GM23338 (cell line): ENCODE measurements around a stretch of chr7.

DNA sequence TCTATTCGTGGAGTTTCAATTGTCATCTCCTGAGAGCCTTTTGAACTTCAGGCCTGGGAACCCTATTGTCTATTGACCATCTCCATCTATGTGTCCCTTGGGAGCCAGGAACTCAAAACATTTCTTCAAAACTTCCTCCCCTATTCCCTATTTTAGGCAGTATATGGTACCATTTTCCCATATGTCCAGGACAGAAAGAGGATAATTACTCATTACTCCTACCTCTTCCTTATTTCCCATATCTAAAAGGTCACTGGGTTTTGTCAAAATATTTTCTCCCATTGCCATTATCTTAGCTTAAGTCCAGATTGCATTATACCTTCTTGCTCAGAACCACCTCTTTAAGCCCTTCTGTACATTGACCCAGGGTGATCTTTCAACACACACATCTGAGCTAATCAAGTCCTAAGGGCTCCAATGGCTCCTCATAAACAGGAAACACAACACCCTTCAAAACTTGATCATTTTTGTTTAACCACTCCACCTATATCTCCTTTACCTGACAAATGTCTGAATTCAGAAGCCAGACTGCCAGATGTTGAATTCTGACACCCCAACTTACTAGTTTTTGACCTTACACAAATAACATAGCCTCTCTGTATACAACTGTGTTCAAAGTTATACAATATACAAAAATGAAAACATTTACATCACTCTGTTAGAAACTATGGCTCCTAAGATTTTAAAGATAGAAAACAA is 16.3 kb upstream of the LRRD1 start:
- PRO-cap, result no peak
- RAMPAGE, long total RNA, result no peak

DNA sequence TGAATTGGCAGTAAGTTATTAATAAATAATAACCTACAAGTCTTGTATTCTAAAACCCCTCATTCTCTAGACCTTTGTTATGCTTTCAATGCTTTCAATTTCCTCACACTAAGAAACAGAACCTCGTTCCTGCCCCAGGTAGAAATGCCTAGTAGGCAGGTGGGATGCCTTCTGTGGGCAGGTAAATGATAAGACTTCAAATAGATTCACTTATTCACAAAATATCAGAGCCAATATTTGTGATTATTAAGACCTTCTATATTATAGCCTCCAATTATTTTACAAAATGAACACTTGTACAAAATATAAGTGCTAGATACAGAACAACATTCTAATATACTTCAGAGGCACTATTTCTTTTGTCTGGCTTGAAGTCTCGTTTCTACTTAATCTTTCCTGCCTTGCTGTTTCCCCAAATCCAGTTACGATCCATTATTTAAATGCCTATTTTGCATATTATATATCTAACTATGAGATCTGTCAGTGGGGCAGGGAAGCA is 7.4 kb downstream of the KRIT1 start:
- PRO-cap, result no peak
- RAMPAGE, long total RNA, result no peak

GRCh38 chr7:92244674-92245174 is 990 bp downstream of the KRIT1 start:
- PRO-cap, result no peak
- RAMPAGE, long total RNA, result no peak

DNA sequence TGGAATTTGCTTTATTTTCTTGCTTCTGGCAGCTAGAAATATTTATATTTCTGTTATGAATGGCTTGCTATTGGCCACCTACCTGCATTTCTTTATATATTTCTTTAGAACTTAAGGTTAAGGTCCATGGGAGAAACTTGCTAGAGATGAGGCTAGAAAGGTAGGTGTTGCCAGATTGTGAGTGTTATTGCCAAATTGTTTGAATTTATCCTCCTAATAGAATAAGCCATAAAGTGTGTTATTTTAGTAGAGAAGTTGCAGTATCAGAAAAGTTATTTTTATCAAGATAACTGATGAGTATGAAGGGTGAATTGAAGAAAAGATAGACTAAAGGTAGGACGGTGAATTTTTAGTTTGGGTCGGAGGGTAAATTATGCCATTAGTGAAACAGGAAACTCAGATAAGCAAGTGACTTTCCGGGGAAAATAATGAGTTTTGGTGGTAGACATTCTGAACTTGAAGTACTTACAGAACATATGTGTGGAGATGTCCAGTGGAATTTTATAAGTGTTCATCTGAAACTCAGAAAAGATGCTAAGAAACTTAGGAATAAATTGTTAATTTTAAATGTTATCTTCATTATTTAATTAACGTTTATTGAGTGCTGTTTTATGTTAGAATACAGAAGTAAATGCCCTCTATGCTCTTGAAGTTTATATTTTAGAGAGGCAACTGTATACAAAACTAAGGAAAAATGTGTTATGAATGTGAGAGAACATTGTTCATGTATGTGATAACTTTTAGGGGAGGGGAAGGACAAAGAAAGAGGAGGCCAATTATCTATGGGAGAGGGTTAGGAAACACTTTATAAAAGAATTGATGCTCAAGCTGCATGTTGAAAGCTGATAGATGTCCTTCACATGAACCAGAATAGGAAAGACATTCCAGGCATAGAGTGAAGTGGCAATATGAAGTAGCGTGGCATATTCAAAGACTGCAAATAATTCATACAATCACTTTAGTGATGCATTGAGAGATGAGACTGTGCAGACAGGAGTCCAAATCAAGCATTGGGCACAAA is 82.5 kb upstream of the GATAD1 start:
- PRO-cap, result no peak
- RAMPAGE, long total RNA, result no peak

DNA sequence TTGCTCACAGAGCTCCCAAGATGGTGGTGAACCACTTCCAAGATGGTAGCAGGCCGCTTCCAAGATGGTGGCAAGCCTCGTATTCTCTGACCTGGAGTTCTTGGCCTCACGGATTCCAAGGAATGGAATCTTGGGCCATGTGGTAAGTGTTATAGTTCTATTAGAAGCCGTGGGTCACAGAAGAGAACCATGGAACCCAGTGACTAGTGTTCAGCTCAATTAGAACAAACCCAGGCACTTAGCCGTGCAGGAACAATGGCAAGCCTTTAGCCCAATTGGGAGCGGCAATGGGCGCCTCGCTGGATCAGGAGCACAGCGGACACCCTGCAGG is 352 bp downstream of the ERVW-1 start:
- PRO-cap, result no peak
- RAMPAGE, long total RNA, result no peak

- PRO-cap, result no peak
- RAMPAGE, long total RNA, result no peak
Measured at GRCh38 chr7:92485850-92486377, 8.2 kb upstream of the ERVW-1 start.

GRCh38 chr7:92627975-92628274 is 37.7 kb upstream of the FAM133B start:
- PRO-cap, result no peak
- RAMPAGE, long total RNA, result no peak

- PRO-cap, result unidirectional peak, plus-strand start at chr7:92635331
- RAMPAGE, long total RNA, result no peak
Measured at GRCh38 chr7:92634651-92635587, 44.7 kb upstream of the FAM133B start.

DNA sequence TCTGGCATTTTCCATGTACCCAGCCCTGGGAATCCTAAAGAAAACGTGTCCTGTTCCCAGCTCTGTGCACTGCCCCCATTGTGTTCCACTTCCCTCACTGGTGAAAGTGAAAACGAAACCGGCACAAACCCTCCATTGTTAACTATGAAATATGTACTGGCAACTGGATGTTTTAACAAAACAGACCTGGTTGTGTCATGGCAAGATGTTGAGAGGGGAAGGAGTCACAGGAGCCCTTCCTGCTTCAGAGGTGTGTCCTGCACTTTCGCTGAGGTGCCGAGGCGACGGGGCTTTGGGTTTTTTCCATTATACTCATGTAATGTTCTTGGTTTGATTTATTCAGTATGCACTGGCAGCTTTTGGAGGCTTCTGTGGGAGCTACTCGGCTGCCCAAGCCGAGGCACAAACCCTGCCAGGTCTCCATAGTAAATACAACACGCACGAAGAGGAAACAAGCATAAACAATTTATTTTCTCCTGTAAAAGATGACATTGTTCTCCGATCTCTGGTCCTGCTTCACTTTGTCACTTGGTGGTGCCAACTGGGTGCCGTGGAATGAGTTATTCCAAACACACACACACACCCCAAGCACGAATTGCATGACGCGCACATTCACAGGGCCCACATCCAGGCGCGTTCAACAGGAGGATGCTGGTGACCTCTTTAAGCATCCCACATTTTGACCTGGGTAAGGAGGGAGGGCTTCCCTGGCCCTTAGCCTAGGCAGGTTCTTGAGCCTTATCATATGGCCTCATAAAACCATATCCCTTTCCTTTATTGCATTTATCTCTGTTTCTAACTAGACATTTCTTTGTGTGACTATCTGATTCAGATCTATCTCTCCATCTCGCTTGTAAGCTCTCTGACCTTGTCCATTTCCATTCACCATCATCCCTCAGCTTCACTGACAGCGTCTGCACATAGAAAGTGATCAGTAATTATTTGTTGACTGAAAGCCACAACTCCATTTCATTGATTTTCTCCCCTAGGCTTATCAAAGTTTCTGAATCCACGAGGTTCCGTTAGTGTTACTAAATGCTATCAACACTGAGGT is 118.0 kb downstream of the CDK6 start:
- PRO-cap, result no peak
- RAMPAGE, long total RNA, result no peak

- PRO-cap, result no peak
- RAMPAGE, long total RNA, result no peak
Measured at GRCh38 chr7:92766401-92766976, 69.9 kb downstream of the CDK6 start.

DNA sequence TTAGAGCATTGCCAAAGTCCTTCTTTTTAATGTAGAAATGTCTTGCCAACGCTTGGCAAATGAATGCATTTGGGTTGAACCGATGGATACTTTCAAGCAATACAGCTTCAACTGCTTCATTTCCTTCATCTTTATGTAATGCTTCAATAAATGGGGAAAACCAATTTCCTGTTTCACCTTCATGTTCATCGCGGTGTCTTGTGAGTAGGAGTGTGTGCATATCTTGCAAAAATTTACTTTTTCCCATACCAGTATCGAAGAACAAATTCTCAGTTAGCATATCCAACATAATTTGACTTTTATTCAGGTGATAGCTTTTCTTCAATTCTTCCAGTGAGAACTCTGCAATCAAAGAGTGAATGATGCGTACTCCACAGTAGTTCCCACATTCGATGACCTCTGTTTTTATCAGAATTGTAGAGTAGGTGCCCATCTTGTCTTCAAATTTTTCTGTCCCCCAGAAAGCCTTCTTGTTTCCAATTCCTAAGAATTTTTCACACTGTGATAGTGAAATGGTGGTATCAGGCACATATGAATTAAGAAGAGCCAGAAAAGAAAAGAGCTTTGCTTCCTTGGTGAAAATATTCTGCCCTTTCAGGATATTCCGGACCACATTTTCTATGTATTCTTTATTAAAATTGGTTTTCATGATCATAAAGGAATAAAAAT is 14.9 kb downstream of the SAMD9 start:
- PRO-cap, result no peak
- RAMPAGE, long total RNA, result no peak

DNA sequence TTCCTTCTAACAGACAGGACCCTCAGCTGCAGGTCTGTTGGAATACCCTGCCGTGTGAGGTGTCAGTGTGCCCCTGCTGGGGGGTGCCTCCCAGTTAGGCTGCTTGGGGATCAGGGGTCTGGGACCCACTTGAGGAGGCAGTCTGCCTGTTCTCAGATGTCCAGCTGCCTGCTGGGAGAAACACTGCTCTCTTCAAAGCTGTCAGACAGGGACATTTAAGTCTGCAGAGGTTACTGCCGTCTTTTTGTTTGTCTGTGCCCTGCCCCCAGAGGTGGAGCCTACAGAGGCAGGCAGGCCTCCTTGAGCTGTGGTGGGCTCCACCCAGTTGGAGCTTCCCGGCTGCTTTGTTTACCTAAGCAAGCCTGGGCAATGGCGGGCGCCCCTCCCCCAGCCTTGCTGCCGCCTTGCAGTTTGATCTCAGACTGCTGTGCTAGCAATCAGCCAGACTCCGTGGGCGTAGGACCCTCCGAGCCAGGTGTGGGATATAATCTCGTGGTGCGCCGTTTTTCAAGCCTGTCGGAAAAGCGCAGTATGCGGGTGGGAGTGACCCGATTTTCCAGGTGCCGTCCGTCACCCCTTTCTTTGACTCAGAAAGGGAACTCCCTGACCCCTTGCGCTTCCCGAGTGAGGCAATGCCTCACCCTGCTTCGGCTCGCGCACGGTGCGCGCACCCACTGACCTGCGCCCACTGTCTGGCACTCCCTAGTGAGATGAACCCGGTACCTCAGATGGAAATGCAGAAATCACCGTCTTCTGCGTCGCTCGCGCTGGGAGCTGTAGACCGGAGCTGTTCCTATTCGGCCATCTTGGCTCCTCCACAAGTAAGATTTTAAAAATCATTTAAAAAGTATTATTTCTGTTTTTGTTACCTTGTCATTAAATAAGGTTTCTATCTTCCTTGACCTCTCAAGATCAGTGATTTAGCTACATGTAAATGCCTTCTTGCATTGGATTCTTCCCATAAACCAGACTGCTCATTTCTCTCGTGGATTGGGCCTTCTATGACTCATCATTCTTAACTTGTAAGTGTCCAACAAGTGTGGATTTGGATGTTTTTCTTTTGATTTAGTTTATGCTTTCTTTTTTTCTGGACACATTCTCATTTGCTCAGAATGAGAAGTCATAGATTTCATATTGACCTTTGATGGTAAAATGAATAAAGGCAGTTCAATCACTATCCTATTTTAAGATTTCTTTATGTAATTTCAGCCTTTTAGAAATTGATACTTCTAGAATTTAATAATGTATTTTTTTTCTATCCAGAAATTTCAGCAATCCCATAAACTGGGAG is 16.9 kb upstream of the CALCR start:
- PRO-cap, result unidirectional peak, plus-strand start at position 433 of the sequence; unidirectional peak, minus-strand start at position 602 of the sequence; unidirectional peak, minus-strand start at position 819 of the sequence
- RAMPAGE, long total RNA, result no peak

DNA sequence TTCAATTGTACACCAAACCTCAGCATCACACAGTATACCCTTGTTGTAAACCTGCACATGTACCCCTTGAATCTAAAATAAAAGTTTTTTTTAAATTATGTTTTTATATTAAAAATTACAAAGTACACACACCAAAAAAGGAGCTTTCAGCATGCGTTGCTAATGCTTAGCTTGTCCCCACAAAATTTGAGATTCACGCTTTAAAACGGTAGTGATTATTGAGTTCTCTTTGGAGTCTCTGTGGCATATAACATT is 124.3 kb downstream of the TFPI2 start:
- PRO-cap, result no peak
- RAMPAGE, long total RNA, result no peak

DNA sequence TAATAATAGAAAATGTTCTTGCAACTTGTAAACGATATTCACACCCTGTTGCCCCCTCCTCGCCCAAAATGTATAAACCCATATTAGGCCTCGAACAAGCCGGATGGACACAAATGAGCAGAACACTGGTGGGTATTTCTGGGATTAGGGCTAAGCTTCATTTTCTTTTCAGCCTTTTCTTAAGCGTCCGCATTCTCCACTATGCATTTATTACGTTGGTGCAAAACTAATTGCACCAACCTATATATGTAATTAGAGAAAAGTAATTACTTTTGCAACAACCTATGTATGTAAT is 332 bp upstream of the GNG11 start:
- PRO-cap, result no peak
- RAMPAGE, long total RNA, result no peak

GRCh38 chr7:93922851-93923914 is 1.6 kb downstream of the GNG11 start:
- PRO-cap, result no peak
- RAMPAGE, long total RNA, result no peak

- PRO-cap, result no peak
- RAMPAGE, long total RNA, result no peak
Measured at GRCh38 chr7:94296771-94297130, 97.9 kb upstream of the COL1A2 start.

- PRO-cap, result unidirectional peak, minus-strand start at chr7:94368277
- RAMPAGE, long total RNA, result no peak
Measured at GRCh38 chr7:94367825-94368909, 26.5 kb upstream of the COL1A2 start.

GRCh38 chr7:94391659-94392051 is 3.0 kb upstream of the COL1A2 start:
- PRO-cap, result unidirectional peak, plus-strand start at chr7:94391915
- RAMPAGE, long total RNA, result no peak

DNA sequence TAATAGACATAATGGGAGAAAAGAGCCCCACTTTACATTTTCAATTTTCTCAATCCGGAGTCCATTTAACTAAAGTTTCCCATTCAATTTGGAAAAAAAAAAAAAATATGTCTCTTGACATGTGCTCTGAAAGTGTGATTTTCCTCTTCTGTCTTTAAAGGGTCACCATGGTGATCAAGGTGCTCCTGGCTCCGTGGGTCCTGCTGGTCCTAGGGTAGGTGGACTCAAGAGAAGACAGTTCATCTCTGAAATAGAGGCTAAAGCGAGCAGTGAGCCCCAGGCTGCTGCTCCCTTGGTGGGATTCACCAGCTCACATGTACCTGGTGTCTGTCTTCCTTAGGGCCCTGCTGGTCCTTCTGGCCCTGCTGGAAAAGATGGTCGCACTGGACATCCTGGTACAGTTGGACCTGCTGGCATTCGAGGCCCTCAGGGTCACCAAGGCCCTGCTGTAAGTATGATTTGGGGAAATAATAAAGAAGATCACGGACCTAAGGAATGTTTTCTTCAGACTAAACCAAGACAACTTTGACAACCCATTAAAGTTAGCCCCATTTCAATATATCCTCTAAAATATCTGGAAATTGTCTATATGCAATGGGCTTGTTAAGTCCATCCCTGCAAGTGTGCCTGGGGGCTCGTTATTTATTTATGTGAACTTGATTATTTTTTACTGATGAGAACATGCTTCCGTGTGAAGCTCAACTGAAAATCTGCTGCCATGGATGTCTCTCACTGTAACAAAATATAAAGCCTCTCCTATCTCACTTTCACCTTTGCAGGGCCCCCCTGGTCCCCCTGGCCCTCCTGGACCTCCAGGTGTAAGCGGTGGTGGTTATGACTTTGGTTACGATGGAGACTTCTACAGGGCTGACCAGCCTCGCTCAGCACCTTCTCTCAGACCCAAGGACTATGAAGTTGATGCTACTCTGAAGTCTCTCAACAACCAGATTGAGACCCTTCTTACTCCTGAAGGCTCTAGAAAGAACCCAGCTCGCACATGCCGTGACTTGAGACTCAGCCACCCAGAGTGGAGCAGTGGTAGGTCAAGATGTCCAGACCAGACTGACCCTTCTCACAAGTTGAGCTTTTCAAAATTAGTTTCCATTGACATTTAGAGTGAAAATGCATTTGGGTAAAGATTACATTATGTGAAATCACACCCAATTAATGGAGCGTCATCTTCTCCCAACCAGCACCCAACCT is 32.6 kb downstream of the COL1A2 start:
- PRO-cap, result no peak
- RAMPAGE, long total RNA, result no peak

DNA sequence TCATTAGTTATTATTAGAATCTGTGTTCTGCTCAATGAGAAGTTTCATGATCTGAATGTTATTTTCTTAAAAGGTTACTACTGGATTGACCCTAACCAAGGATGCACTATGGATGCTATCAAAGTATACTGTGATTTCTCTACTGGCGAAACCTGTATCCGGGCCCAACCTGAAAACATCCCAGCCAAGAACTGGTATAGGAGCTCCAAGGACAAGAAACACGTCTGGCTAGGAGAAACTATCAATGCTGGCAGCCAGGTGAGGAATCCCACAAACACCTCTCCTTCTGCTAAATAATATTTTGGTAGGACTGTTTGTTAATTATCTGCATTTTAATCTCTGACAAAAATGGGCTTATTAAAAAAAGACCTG is 33.5 kb downstream of the COL1A2 start:
- PRO-cap, result no peak
- RAMPAGE, long total RNA, result no peak